Urinary bladder (tissue), 3 donors: ENCODE measurements around the genes SLC6A20 and CCRL2.

GRCh38 chr3:45165399-45165988 lies 19.3 kb upstream of the CDCP1 start:
- PRO-cap, result no peak
- RAMPAGE, long total RNA, result no peak

GRCh38 chr3:45166647-45167936 lies 20.9 kb upstream of the CDCP1 start:
- PRO-cap, result no peak
- RAMPAGE, long total RNA, result no peak

GRCh38 chr3:45182967-45183720 lies 37.0 kb upstream of the CDCP1 start:
- PRO-cap, result no peak
- RAMPAGE, long total RNA, result no peak

DNA sequence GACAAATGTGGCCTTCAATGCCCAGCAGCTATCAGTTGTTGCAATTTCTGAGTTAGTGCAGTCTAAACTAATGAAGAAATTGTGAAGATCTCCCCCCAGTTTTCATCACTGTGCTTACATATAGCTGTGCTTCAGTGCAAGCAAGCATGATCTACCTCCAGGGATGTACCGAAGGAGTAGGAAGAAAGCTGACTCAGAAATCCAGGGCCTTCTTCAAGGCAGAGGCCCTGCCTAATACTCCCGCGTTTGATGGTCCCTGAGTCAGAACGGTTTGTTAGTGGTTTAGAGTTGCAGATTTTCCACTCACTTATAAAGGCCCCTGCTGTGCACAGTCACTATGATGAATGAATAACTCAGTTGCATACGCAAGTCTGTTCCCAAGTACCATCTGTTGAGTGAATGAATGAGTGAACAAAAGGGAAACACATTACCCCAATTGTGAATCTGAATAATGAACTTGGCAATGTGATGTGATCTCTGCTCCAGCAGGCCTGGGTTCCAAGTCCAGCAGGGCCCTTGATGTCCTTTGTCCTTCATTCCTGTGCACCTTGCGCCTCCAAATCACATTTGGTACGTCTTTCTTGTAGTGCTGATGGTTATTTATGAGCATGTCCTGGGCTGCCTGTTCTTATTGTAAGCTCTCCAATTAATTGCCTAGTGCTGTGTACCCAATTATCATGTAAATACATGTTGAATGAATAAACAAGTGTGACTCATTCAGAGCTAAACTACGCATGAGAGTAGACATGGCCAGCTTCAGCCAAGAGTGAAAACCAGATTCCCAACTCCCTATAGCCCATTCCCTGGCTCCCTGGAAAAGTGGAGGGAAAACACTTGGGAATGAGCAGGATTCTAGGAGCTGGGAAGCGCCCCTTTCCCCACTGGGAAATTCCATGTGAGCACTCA lies 85.4 kb upstream of the LIMD1 start:
- PRO-cap, result no peak
- RAMPAGE, long total RNA, result no peak

GRCh38 chr3:45553359-45554067 lies 41.0 kb upstream of the LIMD1 start:
- PRO-cap, result no peak
- RAMPAGE, long total RNA, result no peak

GRCh38 chr3:45676717-45677625 lies 12.2 kb upstream of the SACM1L start:
- PRO-cap, result no peak
- RAMPAGE, long total RNA, result no peak

DNA sequence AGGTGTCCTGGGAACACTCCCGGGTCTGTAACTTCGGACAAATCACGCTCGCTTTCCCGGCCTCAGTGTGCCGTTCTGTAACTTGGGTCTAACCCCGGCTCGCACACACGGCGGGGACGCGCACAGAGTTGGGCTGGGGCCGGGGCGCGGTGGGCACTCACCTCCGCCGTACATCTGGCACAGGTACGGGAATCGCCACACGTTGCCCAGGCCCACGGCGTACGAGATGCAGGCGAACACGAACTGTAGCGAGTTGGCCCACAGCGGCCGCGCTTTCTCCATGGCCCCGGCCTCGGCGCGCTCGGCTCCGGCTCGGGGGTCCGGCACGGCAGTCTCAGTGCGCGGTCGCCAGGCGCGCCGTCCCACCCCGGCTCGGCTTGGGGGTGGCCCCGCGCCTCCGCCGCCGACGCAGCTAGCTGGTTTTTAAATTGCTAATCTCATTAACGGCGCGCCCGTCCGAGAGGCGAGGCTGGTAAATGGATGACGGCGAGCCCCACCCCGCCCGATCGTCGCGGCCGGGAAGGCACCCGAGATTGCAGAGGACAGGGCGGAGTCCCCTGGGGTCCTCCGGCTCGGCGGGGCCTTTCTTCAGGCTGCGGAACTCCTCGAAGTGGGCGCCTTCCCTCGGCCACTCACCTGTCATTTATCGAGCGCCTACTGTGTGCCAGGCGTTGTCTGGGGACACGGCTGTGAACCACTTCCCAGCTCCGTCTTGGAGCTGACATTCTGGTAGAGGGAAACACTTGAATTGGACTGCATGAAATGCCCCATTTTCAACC lies at the start of gene SLC6A20:
SLC6A20 (minus strand) TSS at position 399 of the 779 bp plus-strand sequence.
- PRO-cap, result no peak
- RAMPAGE, long total RNA, result no peak

DNA sequence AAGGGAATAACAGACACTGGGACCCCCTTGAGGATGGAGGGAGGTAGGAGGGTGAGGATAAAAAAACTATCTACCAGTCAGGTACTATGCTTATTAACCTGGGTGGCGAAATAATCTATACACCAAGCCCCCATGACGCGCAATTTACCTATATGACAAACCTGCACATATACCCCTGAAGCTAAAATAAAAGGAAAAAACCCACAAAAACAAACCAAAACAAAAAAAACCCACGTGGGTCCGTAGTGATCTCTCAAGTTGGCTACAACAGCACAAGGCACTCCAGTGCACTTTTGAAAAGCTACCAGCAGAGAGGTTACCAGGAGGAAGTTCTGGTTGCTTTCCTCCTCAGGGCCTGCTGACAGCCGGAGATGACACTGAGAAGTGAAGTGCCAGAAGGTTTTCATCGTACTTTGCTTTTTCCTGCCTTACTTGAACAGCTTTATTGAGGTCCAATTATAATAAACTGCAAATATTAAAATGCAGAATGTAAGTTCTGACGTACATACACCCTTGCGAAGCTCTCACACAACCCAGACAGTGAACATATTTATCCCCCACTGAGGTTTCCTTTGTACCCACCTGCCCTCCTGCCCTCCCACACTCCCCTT lies 6.3 kb downstream of the CCR9 start:
- PRO-cap, result no peak
- RAMPAGE, long total RNA, result no peak

- PRO-cap, result no peak
- RAMPAGE, long total RNA, result no peak
Observed at GRCh38 chr3:45964770-45965271, 21.6 kb downstream of the CXCR6 start.

DNA sequence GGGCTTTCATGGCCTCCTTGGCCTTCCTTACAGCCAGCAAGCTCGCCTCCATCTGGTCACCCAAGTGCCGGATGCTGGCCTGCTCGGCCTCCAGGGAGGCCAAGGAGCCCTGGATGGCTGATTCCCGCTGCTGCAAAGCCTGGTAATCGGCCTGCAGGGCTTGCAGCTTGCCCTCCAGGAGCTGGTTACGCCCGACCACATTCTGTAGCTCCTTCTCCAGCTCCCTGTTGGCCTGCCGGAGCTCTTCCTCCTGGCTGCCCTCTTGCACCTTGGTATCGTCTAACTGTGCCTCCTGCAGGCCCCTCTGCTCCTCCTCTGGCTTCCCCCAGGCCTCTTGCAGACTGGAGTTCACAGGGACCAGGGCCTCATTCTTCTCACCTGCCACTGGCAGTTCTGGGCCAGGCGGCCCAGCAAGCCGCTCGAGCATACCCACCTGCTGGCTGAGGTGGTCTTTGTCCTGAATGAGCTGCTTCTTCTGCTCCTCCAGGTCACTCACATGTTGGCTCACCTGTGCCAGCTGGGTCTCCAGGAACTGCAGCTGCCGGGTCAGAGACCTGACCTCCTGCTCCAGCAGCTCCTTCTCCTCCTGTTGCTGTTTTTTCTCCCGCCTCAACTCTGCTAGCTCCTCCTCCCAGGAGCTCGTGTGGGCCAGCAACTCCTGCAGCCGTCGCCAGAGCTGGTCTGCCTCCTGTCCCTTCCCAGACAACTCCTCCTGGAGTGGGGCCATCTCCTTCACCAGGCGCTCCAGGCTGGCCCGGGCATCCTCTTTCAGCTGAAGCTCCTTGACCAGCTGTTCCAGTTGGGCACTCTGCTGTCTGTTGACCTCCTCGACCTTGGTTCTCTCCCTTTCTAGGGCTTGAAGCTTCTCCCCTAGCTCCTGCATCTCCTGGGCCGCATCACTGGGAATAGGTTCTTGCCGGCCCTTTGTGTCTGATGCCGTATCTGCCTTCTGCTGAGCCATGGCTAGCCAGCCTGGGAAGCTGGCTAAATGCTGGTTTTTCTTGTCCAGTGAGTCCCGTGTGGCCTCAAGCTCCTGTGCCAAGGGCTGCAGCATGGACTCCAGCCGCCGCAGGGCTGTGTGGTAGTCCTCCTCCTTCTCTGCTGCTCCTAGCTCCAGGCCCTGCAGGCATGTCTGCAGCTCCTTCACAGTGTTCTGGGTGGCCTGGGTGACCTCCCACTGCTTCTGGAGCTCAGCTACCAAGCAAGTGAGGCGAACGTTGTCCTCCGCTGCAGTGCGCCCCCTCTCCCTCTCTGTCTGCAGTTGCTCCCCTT lies 24.4 kb downstream of the CXCR6 start:
- PRO-cap, result no peak
- RAMPAGE, long total RNA, result no peak

DNA sequence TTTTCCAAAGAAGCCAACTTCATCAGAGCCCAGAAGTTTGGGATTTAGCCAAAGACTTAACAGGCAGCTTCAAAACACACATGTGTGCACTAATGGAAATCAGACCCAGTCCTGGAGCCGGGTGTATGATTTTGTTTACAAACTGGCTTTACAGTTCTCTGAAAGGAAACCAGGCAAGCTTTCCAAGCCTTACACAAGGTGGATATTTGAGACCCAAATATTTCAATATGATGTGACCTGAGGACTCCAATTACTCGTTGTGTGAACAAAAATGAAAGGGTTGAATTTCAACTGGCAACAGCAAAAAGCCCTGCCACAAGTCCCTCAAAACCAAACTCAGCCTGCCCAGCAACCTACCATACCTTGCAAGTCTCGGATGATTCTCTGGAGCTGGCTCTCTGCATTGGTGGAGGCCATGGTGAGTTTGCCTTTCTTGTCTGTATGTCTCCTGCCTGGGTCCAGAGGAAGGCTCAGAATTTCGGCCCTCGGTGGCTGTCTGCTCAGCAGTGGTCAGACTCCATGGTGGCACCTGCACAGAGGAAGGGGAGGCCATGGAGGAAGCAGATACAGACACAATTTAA lies 11.0 kb downstream of the FYCO1 start:
- PRO-cap, result no peak
- RAMPAGE, long total RNA, result no peak

- PRO-cap, result no peak
- RAMPAGE, long total RNA, result no peak
Observed at GRCh38 chr3:45987554-45988159, 8.0 kb downstream of the FYCO1 start.

DNA sequence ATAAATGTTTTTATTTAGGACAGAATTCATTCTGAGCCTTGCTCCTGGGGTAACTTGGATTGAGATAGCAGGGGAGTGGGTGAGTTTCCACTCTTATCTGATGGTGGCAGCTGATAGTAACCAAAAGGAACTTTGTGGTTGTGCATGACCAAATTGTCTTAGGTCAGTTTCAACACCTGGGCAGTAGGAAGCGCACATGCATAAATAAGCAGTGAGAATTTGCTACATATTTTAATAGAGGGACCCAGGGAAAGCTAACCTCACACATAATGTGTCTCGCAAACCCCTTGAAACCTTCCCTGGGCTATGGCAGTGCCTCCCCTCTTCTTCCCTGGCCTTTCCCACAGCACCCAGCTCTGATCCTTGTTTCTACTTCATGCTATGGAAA lies 65.4 kb upstream of the XCR1 start:
- PRO-cap, result no peak
- RAMPAGE, long total RNA, result no peak

GRCh38 chr3:46353417-46353941 lies 432 bp upstream of the CCR2 start:
- PRO-cap, result no peak
- RAMPAGE, long total RNA, result no peak

DNA sequence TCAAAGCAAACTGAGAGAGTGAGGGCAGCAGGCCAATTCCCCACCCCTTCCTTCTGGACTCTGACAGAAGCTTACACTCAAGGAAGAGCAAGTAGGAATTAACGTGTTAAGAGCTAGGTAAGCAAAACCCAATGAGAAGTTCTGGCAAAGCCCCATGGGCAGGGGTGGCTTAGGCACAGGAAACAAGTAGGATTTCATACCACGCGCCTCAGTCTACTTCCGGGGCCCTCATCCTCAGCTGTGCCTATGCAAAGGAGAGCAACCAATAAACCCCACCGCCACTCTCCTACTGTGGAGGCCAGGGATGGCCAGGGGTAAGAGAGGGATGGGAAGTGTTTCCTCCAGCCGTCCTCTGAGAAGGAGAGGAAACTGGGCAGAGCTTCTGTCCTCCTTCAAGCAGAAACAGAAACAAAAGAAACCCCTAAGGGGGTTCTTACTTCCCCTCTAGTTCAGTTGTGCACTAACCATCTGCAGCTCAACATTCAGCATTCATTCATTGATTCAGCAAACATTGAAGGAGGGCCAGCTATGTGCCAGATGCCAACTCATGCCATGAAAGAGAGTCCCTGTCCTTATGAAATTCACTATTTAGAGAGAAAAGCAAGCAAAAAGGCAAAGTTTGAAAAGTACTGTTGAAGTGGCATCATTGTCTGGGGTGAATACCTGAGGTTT lies 12.7 kb downstream of the CCR5 start:
- PRO-cap, result no peak
- RAMPAGE, long total RNA, result no peak

DNA sequence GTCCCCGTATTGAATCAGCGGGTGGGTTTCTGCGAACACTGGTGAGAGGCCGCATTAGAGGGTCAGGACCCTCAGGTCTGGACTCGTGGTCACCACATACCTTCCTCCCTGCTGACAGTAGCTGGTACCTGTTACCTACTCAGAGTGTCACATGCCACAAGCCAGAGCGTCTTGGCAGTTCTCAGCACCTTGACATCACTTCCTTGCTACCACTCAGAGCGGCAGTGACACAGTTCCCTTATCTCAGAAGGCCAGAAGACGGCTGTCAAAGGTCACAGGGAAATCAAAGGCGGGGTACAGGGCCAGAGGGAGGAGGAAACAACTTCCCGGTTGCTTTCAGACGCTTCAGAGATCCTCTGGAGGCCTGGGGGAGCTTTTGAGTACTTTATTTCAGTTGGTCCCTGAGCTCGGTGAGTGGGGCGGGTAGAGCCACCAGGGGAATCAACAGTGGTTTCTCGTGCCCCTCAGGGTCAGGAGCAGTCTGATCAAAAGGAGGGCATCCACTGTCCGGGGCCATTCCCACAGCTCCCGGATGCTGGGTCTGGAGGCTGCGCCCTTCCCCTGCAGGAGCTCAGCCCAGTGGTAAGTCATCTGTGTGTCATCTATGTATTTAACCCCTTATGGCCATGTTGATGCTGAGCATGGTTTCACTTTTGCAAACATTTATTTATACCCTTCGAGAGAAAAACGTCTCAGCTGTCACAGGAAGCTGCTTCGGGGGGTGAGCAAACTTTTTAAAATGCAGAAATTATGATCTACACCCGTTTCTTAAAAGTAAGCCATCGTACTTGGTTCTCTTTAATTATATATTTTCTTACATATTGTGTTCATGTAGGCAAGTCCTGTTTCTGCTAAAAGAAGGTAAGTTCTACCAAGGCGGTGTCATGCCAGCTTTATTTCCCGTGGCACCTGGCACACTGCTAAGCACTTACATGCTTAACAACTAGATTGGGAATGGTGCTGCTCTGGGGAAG lies at the start of gene CCRL2:
CCRL2 (plus strand) TSS at position 339 of the 974 bp plus-strand sequence.
- PRO-cap, result bidirectional peak, plus-strand start at position 286 of the sequence, minus-strand start at position 146 of the sequence
- RAMPAGE, long total RNA, result no peak

DNA sequence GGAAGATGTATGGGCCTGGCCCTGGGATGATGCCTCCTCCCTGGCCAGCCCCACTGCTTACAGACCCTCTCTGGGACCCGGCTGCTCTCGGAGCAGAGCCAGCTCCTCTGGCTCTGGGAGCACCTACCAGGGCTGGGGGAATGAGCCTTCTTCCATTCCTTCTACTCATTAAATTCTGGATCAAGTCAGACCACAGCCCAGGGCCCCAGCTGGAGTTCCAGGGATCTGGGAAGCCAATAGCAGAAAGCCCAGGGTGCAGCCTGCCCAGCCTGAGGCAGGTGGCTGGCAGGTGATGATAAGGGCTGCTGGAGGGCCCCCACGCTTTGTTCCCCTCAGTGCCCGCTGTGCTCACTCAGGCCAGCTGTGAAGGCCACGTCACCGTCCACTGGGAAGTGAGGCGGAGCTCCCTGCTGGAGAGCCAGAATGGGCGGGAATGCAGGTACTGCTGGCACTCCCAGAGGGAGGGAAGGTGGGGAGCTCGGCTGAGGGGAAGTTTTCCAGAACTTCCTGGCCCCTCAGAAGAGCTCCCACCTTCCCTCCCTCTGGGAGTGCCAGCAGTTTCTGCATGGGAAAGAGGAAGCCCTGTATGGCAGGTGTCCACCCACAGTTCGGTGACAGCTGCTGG lies 12.8 kb upstream of the RTP3 start:
- PRO-cap, result no peak
- RAMPAGE, long total RNA, result no peak

DNA sequence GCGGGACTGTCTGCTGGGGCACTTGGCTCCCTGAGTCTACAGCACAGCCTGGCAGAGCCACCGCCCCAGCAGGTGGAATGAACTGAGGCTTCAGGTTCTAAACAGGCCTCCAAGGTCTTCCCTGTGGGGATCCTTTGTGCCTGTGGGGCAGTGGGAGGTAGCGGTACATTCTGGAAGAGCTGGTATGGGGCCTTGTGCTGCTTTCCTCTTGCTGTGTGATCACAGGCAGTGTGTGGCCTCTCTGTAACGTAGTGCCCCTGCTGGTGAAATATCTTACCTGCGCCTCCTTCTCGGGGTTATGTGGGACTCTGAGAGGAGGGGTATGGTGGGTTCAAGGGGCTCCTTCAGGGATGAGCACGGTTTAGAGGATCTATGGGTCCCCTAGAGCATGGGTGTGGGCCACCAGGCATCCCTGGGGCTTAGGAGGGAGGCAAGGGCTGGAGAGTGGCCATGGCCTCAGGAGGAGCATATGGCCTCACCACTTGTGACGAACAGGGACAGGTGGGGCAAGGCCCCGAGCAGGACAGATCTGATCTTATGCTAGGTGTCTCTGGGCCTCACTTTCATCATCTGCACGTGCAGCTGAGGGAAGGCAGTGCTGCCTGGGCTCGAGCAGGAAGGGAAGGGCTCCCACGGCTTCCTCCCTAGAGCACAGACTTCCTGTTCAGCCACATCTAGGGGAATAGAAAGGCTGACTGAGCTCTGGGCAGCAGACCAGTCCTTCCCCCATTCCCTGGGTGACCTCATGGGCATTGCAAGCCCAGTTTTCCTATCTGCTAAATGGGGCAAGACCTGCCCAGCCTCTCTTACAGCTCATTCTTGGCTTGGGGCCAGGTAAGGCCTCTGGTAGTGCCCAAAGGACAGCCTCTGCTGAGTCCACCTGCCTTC lies 1.9 kb upstream of the ALS2CL start:
- PRO-cap, result unidirectional peak, minus-strand start at position 572 of the sequence
- RAMPAGE, long total RNA, result no peak

DNA sequence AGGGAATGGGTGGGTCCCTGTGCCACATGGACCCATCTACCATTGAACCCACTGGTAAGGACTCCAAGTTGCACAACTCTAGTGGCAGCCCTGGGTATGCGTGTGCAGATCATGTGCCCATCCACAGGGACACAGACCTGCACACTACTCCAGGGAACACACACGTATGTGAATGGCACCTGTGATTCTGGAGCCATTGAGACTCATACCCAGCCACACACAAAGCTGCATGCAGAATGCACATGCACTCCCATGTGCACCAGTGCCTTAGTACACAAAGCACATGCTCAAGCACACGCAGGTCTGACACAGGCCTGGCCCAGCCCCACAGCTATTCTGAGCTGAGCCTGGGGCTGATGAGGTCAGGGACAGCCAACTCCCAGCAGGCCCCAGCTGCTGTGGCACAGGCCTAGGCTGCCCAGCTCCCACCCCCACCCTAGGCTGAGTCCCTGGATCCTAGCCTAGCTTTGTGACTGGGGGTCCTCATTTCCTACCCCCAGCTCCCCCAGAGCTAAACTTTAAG lies 2.7 kb upstream of the ALS2CL start:
- PRO-cap, result no peak
- RAMPAGE, long total RNA, result no peak

- PRO-cap, result bidirectional peak, plus-strand start at chr3:46845742, minus-strand start at chr3:46845439
- RAMPAGE, long total RNA, result no peak
Observed at GRCh38 chr3:46845125-46845503, 18.1 kb downstream of the MYL3 start.